Epithelial cell of alveolus of lung (primary cell): ENCODE measurements around the genes RARB, LRRC3B and SLC4A7.

DNA sequence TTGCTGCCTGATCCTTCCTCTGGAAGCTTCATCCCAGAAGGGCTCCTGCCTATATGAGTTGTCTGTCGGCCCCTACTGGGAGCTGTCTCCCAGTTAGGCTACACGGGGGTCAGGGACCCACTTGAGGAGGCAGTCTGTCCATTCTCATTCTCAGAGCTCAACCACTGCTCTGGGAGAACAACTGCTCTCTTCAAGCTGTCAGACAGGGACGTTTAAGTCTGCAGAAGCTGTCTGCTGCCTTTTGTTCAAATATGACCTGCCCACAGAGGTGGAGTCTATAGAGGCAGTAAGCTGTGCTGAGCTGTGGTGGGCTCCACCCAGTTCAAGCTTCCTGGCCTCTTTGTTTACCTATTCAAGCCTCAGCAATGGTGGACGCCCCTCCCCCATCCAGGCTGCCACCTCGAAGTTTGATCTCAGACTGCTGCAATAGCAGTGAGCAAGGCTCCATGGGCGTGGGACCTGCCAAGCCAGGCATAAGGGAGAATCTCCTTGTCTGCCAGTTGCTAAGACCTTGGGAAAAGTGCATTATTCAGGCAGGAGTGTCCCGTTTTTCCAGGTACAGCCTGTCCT is 167.3 kb upstream of the UBE2E2 start:
- RAMPAGE, long total RNA, result no peak
- RRBS, result no CpG with 5 or more reads among the region's 7 CpGs

GRCh38 chr3:23268930-23269783 is 66.0 kb downstream of the UBE2E2 start:
- RAMPAGE, long total RNA, result no peak
- RRBS, result no CpG with 5 or more reads among the region's 5 CpGs

- RAMPAGE, long total RNA, result no peak
- RRBS, result no CpG with 5 or more reads among the region's 19 CpGs
These were observed 147.1 kb downstream of the UBE2E2 start for GRCh38 chr3:23349898-23350961.

DNA sequence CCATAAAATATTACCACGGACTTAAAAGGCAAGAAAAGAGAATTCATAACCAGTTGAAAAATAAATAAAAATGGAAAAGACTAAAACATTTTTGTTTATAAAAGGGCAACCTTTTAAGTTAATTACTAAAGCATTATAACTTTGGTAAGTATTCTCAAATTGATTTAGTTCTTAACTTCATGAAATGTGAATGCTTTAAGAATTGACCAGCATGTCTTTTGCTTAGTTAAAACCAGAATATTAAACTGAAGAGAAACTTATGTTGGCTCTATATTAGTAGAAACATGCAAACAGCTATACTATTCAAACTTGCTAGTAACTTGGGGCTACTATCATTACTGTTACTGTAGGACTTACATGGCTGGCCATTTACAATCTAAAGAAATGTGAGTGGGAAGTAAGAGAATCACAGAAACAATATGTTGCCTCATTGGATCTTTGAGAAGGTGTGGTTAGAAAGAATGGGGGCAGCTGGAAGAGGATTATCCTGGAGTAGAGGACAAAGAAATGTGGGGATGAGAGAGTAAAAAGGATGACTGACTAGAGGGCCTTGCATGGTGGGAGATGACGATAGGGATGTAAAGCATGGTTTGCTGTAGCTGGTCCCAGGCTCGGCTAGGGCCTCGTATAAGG is 254.5 kb upstream of the UBE2E1 start:
- RAMPAGE, long total RNA, result no peak
- RRBS, result no CpG with 5 or more reads among the region's 4 CpGs

GRCh38 chr3:23650624-23650892 is 155.2 kb upstream of the UBE2E1 start:
- RAMPAGE, long total RNA, result no peak
- RRBS, result no CpG with 5 or more reads among the region's 3 CpGs

DNA sequence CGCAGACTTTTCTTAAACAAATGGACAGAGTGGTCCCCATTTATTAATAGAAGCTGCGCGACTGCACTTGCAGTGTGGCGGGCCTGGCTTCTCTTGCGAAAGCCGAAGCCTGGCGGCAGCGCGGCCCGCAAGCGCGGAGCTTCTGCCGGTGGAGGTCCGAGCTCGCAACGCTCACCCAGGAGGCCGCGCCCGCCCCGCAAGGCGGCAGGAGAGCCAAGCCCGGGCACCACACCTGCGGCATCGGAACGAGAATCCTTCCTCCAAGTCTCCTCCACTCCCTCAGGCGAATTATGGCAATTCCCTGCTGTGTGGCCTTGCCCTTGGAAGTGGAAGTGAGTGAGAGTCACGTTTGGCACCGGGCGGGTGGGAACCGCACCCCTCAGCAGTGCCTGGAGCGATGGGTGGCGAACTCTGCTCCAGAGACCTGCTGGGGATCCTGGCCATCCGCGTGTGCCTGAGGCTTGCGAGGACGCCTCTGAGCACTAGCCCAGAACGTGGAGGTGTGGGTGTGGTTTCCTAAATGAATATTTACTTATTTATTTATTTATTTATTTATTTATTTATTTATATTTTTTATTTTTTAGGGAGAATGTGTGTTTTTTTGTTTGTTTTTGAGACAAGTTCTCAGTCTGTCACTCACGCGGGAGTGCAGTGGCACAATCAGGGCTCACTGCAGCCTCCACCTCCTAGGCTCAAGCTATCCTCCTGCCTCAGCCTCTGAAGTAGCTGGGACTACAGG is 133.7 kb upstream of the UBE2E1 start:
- RAMPAGE, long total RNA, result no peak
- RRBS, result 2% methylated on average over 9 of the region's 39 CpGs

GRCh38 chr3:23762796-23763612 is 42.8 kb upstream of the UBE2E1 start:
- RAMPAGE, long total RNA, result no peak
- RRBS, result no CpG with 5 or more reads among the region's 16 CpGs

DNA sequence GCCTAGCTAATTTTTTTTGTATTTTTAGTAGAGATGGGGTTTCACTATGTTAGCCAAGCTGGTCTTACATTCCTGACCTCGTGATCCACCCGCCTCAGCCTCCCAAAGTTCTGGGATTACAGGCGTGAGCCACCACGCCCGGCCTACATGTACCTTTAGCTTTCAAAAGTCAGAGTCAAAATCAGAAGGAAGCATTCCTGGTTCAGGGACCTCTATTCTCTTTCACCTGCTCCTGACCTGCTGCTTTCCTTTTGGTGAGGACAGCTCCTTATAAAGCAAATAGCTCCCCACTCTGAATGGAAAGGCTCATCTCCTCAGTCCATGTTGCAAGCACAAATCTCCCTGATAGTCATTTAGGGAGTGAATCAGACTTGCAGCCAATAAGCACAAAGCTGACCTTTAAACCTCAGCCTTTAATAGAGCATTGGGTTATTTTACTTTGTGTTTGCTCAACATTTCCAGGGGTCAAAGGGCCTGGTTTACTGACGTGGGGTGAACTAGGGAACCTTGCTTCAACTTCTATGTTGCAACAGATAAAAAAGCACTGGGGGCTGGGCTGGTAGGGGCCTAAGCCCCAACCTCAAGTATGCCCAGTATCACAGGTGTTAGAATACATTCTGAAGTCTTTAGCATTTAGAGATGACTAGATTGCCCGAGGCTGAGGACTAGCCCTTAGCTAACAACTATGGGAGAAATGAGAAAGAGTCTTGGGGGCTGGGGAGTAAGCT is 43.1 kb downstream of the THRB start:
- RAMPAGE, long total RNA, result no peak
- RRBS, result no CpG with 5 or more reads among the region's 7 CpGs

DNA sequence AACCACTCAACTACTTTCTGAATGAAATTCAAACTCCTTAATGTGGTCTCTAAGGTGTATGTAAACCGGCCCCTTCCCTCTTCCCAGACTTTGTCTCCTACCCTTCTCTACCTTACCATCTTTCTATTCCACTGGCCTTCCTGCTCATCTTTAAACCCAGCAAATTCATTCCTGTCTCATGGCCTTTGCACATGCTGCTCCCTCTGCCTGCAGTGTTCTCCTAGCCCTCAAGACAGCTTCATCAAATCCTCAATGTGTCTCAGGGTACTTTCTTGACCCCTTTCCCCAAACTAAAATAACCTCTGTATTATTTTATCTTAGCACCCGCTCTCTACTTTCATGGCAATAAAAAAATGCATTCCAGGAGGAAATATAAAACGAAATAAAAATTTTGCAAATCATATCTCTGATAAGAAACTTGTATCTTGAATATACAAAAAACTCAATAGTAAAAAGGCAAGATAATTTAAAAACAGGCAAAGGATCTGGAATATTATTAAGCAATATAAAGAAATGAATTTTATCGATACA is 40.9 kb downstream of the THRB start:
- RAMPAGE, long total RNA, result no peak
- RRBS, result no CpG with 5 or more reads among the region's 4 CpGs

DNA sequence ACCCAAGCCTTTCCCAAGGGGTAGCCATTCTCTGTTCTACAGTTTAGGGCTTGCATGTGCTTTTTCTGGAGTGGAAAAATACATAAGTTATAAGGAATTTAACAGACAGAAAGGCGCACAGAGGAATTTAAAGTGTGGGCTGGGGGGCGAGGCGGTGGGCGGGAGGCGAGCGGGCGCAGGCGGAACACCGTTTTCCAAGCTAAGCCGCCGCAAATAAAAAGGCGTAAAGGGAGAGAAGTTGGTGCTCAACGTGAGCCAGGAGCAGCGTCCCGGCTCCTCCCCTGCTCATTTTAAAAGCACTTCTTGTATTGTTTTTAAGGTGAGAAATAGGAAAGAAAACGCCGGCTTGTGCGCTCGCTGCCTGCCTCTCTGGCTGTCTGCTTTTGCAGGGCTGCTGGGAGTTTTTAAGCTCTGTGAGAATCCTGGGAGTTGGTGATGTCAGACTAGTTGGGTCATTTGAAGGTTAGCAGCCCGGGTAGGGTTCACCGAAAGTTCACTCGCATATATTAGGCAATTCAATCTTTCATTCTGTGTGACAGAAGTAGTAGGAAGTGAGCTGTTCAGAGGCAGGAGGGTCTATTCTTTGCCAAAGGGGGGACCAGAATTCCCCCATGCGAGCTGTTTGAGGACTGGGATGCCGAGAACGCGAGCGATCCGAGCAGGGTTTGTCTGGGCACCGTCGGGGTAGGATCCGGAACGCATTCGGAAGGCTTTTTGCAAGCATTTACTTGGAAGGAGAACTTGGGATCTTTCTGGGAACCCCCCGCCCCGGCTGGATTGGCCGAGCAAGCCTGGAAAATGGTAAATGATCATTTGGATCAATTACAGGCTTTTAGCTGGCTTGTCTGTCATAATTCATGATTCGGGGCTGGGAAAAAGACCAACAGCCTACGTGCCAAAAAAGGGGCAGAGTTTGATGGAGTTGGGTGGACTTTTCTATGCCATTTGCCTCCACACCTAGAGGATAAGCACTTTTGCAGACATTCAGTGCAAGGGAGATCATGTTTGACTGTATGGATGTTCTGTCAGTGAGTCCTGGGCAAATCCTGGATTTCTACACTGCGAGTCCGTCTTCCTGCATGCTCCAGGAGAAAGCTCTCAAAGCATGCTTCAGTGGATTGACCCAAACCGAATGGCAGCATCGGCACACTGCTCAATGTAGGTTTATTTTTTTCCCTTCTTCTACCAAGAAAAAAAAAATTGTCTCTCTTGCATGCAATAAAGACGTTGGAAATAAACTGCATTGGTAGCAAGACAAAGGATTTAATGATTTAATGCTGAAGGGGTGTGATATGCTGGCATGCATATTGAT is at the start of gene RARB:
RARB (plus strand) TSS at position 533 of the 1,312 bp plus-strand sequence.
- RAMPAGE, long total RNA, result no peak
- RRBS, result under 1% methylated on average over 5 of the region's 43 CpGs

GRCh38 chr3:25455554-25456360 is 27.7 kb downstream of the RARB start:
- RAMPAGE, long total RNA, result no peak
- RRBS, result no CpG with 5 or more reads among the region's 8 CpGs

GRCh38 chr3:25473161-25473849 is 45.2 kb downstream of the RARB start:
- RAMPAGE, long total RNA, result no peak
- RRBS, result no CpG with 5 or more reads among the region's 3 CpGs

DNA sequence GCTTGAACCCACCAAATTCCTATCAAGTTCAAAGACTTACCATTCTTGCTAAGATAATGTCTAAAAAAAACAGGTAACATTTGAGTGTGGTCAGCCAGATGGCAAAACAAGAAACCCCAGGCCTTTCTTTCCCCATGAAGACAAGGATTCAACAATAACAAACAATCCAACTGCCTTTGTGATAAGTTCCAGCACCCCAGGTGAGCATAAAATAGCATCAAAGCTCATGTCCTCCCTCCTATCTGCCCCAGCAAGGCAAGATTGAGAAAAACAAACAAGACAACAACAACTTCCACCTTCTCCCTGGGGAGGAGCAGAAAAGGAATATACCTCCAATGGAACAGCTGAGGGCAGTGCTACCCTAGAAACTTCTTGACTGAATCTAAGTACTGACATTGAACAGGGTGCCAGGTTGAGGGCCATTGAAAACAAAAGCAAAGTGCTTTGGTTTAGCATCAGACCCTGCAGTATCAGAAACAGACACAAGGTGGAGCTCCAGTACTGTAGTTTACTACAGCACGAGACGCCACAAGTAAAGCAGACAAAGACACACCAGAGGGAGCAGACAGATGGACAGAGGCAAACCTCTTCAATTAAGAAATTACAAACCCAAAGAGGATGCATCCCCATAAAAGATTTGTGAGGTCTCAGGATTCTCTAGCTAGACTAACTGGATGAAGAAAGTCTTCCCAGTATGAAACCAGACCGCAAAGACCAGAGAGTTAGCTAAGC is 16.8 kb downstream of the TOP2B start:
- RAMPAGE, long total RNA, result no peak
- RRBS, result no CpG with 5 or more reads among the region's 3 CpGs

DNA sequence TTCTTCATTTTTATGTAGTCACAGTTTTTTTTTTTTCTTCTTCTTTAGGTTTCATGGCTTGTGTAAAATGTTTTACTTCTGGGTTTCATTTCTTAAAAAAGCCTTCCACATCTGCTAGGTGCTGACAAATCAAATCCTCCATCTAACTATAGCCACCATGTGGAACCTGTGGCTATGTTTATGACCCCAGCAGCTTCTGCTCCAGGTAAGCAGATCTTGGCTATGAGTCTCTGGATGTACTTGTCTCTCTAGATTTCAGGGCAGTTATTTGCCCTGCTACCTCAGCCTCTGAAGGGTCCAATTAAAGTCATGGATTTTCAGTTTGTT is 44.5 kb downstream of the OXSM start:
- RAMPAGE, long total RNA, result no peak

DNA sequence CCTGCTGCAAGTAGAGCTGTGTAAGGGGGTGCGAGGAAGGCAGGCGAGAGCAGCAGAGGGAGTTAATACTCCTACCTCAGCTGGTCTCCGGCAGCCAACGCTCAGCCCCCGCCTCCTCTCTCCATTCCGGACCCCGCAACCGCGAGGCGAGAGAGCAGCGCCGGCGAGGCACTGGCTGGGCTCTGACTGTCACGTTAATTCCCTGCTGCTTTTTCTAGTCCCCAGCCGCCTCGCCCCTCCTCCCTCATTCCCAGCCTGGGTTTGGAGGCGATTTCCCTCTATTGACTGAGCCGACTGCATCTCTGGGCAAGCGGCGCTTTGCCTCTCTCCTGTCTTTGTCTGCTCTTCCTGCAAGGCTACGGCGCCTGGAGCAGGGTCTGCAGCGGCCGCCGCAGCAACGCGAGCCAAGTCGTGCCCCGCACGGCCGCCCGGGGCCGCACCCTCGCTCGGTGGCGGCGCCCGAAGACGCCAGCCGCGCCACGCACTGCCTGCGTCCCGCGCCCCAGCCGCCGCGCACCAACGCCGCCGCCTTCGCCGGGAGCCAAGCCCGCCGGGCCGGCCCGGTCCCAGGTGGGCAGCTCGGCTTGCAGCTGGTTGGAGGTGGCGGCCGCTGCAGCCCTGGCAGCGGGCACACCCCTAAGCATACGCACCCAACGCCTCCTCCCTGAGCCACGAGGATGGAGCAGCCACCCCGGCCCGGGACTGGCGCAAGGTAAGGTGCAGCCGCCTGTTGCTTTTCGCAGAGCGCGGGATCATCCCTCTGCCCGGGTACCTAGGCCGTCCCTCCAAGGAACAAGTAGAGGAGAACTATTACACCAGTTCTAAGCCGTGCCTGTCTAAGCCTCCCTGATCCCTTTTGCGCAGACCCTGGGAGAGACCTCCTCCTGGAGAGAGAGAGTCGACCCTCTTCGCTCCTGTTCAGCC is at the start of gene LRRC3B:
LRRC3B (plus strand) TSS at position 247 of the 924 bp plus-strand sequence.
- RAMPAGE, long total RNA, result no peak
- RRBS, result 1% methylated on average over 10 of the region's 77 CpGs

GRCh38 chr3:27317082-27317715 is 52.0 kb downstream of the NEK10 start:
- RAMPAGE, long total RNA, result no peak
- RRBS, result no CpG with 5 or more reads among the region's 2 CpGs

DNA sequence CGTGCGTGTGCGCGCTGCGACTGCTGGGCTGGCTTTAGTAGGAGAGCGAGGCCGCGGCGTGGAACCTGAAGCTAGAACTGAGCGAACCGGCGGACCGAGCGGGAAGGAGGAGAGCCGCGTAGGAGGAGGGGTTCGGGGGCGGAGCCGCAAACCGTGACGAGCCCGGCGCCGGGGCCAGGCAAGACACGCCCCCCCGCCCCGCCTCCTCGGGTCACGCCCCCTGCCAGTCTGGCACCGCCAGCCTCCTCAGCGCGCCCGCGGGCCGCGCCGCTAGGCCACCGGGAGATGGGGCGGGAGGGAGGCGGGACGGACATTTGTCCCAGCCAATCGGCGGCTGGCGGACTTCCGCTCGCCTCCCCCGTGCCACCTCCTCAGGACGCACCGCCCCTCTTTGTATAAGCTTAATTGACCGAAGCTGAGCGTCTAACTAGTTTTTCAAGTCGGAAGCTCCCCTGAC is at the start of gene SLC4A7:
SLC4A7 (minus strand) TSS at position 79 of the 457 bp plus-strand sequence.
- RAMPAGE, long total RNA, result no peak
- RRBS, result 2% methylated on average over 12 of the region's 52 CpGs

DNA sequence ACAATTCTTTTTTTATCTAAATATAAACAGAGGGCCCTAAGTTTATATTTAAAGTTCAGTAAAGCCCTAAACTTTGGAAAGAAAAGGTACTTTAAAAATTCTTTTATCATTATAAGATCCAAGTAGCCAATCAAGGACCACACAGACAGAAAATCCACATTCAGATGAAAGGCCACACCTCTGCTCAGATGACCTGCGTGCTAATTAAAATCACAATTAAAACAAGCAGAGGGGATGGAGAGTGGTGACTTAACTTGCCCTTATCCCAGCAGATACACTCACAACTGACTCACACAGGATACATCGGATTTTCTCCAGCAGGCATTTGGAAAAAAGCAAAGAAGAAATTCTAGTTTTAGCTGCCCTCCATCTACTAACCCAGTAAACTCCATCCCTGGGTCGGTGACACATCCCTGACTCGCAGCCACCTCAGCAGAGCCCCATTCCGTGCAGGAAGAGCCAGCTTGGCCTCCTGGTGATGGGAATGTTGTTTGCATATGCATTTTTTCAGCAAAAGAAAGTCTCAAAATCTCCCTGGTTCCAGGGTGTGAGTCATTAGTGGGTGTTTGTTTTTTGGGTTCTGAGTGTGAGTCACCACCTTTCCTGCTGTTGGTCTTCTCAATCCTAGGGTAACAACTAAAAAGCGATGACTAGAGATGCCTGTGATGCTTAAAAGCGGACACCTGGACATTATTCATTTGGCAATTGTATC is 49.6 kb upstream of the SLC4A7 start:
- RAMPAGE, long total RNA, result no peak
- RRBS, result no CpG with 5 or more reads among the region's 7 CpGs

DNA sequence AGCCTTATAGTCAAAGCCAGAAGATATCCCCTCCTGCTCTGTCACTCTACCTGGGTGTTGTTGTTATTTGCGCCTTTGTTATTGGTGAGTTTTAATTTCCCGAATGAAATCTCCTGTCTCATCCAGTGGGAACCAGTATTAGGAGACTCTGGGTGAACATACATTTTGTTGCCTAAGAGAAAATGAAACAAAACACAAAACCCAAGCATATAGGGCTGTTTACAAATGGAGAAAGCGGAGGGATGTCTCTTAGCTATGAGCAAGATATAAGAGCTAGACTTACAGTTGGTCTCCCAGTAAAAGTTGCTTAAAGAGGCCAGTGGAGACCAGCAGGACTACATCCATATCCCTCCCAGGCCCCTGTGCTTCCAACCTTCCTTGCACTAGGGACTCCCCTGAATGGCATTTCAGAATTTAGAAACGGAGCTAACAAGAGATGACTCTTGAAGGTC is 2.8 kb downstream of the EOMES start:
- RAMPAGE, long total RNA, result no peak
- RRBS, result no CpG with 5 or more reads among the region's 4 CpGs

GRCh38 chr3:27721377-27722181 is 544 bp downstream of the EOMES start:
- RAMPAGE, long total RNA, result no peak
- RRBS, result 2% methylated on average over 35 of the region's 83 CpGs